Heart (tissue), 3 donors: Measurements from ENCODE around the gene ABCG2.

DNA sequence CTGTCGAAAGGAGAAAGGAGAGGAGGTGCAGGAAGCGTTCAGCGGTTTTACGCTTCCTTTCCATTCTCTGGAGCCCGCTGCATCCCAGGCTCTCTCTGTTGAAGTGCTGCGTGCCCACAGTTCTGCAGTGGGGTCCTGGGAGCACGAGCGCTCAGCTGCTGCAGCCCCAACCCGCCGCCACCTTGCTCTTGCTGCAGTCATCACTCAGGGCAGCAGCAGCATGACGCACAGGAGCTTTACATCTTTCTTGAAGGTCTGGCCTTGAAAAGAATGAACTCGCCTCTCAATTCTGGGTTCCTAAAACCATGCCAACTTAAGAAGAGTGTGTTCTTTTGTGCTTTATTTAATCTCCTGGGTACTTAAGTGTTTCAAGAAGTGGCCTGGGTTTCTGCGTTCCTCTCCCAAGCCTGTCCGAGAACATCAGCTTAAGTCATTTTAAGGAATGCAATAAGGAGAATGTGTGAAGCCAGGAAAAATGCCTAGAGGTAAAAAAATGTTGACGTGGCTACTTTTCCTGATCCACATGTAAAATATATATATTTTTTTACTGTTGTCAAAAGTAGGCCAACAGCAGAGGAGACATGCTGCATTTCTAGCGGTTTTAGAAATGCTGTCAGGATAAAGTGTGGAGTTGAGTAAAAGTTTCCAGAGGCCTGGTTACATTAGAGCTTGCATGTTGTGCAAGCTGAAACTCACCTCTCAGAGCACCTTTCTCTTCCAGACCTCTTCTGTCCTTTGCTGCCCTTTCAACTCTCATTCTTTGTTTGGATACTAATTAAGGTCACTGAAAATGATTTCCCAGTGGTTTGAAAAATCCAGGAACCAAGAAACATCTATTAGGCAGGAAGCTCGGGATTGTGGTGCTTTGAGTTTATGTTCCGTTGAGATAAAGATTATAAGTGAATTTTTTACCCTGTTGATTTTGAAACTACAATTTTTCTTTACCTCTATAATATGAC is 426.8 kb downstream of the MAPK10 start:
- RAMPAGE, long total RNA, 2 experiments, result no peak in any of the 2 experiments

- RAMPAGE, long total RNA, 2 experiments, result no peak in any of the 2 experiments
These were observed 284.9 kb downstream of the MAPK10 start for GRCh38 chr4:86074949-86075405.

- RAMPAGE, long total RNA, 2 experiments, result no peak in any of the 2 experiments
These were observed 91.7 kb upstream of the MAPK10 start for GRCh38 chr4:86451566-86452007.

DNA sequence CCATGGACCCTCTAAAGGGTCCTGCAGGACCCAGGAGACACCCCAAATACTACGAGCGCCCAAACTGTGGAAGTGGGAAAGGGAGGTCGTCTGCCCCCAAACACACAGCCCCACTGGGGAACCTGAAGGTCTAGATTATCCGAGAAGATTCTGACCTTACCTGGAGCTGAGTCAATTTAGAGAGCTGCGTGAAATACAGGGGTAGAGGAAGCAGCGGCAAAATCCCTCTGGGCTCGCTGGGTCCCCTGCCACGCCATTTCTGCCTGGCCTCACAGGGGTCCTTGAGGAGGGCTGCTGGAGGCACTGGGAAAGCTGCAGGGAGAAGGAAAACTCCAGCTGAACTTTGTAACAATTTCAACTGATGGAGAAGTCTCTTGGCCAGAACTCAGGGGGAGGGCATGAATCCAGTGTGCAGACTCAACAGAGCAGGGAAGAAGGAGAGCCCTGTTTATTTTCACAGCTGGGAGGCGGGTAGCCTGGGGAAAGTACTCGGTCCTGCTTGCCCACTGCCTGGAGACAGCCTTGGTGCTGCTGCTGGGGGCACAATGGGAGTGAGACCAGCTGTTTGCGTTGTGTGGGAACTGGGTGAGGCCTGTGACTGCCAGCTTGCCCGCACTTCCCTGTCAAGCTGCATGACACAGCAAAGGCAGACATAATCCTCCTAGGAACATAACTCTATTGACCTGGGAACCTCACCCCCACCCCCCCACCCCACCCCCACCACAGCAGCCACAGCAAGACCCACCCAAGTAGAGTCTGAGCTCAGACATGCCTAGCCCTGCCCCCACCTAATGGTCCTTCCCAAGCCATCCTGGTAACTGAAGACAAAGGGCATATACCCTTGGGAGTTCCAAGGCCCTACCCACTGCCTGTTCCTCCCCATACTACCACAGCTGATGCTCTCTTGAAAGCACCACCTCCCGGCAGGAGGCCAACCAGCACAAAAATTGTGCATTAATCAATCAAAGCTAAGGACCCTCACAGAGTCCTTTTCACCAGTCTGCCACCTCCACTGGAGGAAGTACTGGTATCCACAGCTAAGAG is 93.3 kb upstream of the MAPK10 start:
- RAMPAGE, long total RNA, 2 experiments, result no peak in any of the 2 experiments

GRCh38 chr4:86935266-86936045 is 645 bp downstream of the AFF1 start:
- RAMPAGE, long total RNA, 2 experiments, result no peak in any of the 2 experiments

GRCh38 chr4:86939471-86940319 is 4.9 kb downstream of the AFF1 start:
- RAMPAGE, long total RNA, 2 experiments, result no peak in any of the 2 experiments

DNA sequence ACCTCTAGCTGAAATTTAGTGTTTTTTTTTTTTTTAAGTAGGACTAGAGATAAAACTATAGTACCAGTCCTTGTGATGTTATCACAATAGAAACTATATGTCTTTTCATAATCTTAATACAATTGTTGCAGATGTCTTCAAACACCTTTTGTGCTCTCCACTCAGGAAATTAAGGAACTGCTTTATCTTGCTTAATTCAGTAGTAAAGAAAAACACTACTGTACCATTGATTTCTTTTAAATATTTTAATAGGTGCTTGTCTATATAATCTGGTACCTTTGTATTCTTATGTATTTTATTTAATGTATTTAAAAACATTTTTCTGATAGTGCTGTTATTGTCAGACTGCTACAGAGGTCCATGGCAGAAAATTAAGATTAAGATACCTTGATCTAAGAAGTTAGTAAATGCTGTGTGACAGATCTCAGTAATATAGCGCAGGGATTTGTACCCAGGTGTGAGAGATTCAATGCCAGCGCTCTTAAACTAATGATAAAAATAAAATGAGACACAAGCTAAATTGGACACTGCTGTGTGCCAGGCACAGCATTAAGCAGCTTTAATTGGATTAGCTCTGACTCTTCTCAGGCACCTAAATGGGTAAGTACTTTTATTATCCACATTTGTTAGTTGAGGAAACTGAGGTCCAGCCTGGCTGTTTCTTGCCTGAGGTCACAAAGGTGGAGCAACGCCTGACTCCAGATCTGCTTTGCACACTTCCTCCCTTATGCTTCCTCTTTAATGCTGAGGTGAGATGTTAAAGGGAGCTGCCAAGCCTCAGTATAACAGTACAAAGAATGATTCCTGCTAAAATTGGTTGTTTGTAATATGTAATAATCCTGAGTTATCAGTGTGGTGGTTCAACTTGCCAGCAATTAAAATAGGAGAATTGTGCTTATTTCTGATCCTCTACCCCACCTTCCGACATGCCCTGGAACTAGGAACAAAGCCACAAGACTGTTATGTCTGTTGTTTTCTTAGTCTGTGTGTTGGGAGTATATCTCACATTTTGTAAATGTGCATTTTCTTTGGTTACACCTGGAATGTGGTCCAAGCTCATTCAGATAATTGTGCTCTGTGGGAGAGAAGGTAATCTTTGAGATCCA is 74.1 kb downstream of the AFF1 start:
- RAMPAGE, long total RNA, 2 experiments, result no peak in any of the 2 experiments

- RAMPAGE, long total RNA, 2 experiments, result no peak in any of the 2 experiments
These were observed 98.7 kb downstream of the KLHL8 start for GRCh38 chr4:87121664-87122151.

GRCh38 chr4:87409205-87409981 is 13.0 kb upstream of the NUDT9 start:
- RAMPAGE, long total RNA, 2 experiments, result no peak in any of the 2 experiments

- RAMPAGE, long total RNA, 2 experiments, result no peak in any of the 2 experiments
These were observed 5.3 kb upstream of the NUDT9 start for GRCh38 chr4:87417012-87417467.

- RAMPAGE, long total RNA, 2 experiments, result no peak in any of the 2 experiments
These were observed 28.0 kb downstream of the DMP1 start for GRCh38 chr4:87678142-87678367.

DNA sequence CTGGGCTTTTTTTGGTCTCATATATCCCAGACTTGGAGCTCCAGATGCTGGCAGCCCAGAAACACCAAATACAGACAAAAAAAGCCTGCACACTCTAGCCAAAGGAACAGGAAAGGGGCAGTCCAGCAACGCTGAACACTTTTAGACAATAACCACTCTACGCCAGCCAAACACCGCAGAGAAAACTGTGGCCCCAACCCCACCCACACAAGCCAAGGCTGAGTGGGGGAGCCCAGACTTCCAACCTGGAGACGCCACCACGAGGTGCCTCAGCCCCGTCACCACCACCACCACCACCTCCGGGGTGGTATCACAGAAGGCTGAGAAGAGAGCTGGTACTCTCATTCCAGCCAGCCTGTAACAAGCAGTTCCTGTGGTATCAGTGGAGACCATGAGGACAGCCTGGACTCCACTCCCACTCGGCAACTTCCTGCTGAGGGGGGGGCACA is 22.8 kb downstream of the MEPE start:
- RAMPAGE, long total RNA, 2 experiments, result no peak in any of the 2 experiments

DNA sequence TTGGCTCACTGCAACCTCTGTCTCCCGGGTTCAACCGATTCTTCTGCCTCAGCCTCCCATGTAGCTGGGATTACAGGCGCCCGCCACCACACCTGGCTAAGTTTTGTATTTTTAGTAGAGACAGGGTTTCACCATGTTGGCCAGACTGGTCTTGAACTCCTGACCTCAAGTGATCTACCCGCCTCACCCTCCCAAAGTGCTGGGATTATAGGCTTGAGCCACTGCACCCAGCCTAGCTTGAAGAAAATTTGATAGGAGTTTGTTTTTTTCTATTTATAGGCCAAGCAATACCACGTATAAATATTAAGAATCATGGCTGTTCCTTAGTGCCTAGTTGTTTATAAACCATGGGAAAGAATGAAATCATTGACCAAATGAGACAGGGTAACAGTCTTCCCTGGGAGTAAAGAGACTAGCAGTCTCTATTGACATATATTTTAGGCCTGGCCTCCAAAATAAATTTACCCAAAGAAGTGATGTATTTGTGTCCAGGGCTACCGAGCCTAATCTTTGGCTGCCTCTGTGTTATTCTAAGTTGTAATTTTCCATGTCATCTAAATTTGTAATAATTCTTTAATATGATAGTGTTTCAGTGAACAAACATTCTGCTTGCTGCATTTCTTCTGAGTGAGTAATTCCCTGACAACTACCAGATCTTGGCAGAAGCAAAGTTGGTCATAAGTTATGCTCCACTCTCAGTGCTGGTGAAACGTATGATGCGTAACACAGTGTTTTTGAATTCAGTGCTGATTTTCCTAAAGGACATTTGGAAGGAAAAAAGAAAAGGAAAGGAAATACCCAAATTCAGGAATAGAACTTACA is 10.3 kb downstream of the PKD2 start:
- RAMPAGE, long total RNA, 2 experiments, result no peak in any of the 2 experiments

GRCh38 chr4:88158289-88159459 is at the start of gene ABCG2:
TSS of gene ABCG2 (minus strand) at chr4:88158639.
- RAMPAGE, long total RNA, 2 experiments, result no peak in any of the 2 experiments

GRCh38 chr4:88610631-88611524 is 18.6 kb downstream of the HERC3 start:
- RAMPAGE, long total RNA, 2 experiments, result no peak in any of the 2 experiments

DNA sequence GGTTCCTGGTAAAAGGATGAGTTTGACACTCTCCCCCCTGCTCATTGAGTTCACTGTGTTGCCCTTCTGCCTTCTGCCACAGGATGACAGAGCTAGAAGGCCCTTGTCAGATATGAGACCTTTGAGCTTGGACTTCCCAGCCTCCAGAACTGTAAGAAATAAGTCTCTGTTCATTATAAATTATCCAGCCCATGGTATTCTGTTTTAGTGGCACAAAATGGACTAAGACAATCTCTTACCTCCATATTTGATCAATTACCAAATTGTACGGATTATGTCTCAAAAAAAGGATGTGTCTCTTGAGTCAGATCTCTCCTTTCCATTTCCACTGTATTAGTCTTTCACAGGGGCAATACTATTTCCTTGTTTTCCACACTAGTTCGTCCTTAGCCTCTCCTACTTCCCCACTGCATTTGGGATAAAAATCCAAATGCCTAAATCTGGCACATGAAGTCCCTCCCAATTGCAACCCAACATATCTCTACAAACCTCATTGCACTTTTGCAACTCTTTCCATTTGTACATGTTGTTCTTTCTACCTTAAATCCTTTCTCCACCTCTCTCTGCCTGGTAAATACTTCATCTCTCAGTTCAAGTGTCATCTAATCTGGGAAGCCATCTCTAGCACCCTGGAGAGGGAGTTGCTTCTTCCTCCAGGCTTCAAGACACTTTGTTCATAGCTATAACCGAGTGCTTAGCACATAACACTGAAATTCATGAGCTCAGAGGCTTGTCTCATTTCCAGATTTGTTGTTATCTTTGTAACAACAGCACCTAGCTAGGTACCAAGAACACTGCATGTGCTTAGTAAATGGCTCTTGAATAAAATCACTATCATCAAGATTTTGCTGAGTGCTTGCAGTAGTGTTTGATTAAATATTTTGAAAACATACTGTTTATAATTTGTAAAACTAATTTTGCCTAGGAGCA is 114.6 kb upstream of the NAP1L5 start:
- RAMPAGE, long total RNA, 2 experiments, result no peak in any of the 2 experiments

GRCh38 chr4:88826717-88827309 is 129.2 kb upstream of the NAP1L5 start:
- RAMPAGE, long total RNA, 2 experiments, result no peak in any of the 2 experiments

GRCh38 chr4:89000787-89001507 is 56.0 kb downstream of the FAM13A start:
- RAMPAGE, long total RNA, 2 experiments, result no peak in any of the 2 experiments

- RAMPAGE, long total RNA, 2 experiments, result no peak in any of the 2 experiments
These were observed 2.5 kb downstream of the GPRIN3 start for GRCh38 chr4:89304869-89305712.

GRCh38 chr4:89742872-89743695 is 93.9 kb downstream of the SNCA start:
- RAMPAGE, long total RNA, 2 experiments, result no peak in any of the 2 experiments